Frontal cortex (tissue), 2 donors: ENCODE results near the genes BLTP3B, GNPTAB, DRAM1 and PMCH.

DNA sequence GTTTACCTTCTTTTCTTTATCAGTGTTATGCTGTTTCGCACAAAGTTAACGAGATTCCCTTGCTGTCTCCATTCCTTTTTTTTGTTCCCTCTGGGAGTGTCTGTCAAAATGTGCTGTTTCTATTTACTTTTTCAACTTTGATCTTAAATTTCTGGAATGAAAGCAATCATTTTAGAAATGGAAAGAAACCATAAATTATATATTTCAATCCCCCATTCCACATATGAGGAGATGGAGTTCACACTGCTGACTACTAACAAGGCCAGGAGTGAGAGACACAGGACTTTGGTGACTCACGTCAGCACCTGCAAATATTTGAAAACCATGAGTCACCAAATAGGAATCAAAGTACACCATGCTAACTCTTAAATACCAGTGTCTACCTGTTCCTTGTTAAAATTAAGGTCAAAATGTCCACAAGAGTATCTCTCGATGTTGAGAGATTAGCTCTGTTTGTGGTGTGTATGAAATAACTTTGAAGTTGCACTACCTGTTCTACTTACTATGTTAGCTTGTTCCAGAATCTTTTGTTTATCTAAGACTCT, 661.5 kb downstream of the NEDD1 start:
- RAMPAGE, long total RNA: no peak

- RAMPAGE, long total RNA: no peak
Measured at GRCh38 chr12:97756410-97756667, 759.1 kb upstream of the TMPO start.

DNA sequence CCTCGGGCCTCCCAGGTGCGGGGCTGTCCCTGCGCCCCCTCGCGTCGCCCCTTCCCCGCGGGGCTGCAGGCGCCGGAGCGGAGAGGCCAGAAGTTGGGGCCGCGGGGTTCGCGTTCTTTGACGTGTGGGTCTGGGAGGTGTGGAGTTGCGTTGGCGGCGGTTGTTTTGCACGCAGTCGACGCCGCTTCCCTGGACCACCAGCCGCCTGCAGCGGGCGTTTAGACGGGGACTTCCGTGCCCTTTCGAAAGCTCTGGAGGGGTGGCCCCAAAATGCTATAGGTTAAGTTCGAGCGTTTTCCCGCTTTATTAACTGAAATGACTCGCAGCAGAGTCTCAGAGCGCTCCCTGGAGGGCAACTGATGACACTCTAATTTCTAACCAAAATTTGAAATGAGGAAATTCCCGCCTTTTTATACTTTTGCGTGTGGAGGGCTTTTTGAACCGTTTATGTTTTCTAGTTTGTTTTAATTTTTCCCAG, 888 bp downstream of the TMPO start:
- RAMPAGE, long total RNA: no peak

DNA sequence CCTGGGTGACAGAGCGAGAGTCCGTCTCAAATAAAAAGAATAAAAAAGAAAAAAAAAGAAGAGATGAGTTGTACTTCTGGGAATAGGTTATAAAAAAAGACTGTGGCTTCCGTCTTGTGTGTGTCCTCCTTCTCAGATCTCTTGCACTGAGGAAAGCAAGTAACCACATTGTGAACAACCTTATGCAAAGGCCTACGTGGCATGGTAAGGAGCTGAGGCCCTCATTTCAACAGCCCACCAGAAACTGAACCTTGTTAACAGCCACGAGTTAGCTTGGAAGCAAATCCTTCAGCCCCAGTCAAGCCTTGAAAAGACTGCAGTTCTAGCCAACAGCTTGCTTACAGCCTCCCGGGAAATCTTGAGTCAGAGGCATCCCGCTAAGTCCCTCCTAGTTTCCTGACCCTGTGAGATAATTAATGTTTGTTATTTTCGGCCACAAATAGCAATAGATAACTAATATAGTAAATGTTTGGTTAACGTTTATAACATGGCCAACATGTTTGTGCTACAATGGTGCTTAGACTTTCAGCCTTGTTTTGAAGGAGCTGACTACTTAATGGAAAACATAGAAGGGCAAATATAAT, 194.2 kb upstream of the GARIN6 start:
- RAMPAGE, long total RNA: no peak

DNA sequence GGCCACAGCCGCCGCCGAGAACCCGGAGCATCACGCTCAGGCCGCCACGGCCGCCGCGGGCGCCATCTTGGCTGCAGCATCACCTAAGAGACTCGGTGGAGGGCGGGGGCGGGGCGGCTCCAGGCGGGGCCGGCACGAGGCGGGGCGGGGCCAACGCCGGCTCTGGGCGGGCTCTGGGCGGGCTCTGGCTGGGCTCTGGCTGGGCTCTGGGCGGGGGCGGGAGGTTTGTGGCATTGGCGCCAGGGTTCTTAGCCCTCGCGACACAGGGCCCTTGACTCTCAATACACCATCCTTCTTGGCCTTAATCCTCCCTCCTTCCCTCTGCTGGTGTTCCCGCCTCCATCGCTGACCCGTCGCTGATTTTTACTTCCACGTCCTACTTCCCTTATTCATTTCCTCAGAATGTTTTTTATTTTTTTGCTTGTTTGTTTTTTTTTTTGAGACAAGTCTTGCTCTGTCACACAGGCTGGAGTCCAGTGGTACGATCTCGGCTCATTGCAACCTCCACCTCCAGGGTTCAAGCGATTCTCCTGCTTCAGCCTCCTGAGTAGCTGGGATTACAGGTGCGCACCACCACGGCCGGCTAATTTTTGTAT, at the start of gene BLTP3B:
BLTP3B (minus strand) TSS at position 94 of the 596 bp plus-strand sequence.
- RAMPAGE, long total RNA: start-site peak on the minus strand centred at position 83 of the sequence, 16 bp wide, 462 and 35 reads in 2 replicates

GRCh38 chr12:100229171-100229719, 28.6 kb downstream of the ACTR6 start:
- RAMPAGE, long total RNA: no peak

DNA sequence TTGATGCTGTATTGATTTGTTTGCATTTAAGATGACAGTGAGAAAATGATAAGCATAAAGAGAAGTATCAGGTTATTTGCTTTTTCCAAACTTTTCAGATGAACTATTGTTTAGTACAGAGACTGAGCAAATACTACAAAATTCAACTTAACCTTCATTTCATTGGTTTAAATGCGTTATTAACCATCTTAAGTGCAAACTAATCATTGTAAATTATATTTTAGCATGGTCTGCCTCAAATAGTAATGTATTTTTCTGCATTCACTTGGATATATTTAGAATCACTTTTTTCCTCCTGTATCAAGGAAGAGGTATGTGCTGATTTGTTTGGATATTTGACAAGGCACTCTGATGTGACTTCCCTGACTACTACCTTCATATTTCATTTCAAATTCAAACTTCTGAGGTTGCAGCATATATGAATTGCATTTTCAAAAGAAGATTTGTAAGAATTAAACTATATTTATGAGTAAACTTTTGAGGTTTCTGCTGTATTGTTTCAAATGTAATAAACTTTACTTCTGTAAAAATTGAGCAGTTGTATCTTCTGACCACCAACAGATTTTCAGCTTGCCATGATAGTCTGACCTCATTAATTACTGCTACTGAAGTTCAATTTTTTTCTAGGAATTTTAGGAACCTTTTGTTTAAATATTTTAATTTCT, 17.1 kb upstream of the SLC17A8 start:
- RAMPAGE, long total RNA: no peak

GRCh38 chr12:100431060-100431259, 42.7 kb upstream of the NR1H4 start:
- RAMPAGE, long total RNA: no peak

DNA sequence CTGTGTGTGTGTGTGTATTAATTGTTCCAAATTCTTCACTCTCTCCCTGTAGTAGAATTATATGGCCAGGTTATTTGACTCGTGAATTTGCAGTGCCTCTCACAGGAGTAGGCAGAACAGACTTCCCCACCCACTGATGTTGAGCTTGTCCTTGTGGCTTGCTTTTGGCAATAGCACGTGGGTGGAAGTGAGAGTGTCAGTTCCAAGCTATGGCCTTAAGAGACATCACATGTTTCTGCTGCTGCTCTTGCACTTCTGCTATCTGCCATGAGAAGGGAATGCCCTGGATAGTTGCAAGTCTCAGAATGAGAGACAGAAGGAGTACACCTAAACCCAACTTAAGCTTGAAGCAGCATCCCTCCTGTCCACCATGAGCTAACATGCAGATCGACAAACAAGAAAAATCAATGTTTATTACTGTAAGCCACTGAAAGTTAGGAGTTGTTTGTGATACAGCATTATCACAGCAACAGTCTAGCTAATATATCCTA, 6.2 kb upstream of the GAS2L3 start:
- RAMPAGE, long total RNA: no peak

DNA sequence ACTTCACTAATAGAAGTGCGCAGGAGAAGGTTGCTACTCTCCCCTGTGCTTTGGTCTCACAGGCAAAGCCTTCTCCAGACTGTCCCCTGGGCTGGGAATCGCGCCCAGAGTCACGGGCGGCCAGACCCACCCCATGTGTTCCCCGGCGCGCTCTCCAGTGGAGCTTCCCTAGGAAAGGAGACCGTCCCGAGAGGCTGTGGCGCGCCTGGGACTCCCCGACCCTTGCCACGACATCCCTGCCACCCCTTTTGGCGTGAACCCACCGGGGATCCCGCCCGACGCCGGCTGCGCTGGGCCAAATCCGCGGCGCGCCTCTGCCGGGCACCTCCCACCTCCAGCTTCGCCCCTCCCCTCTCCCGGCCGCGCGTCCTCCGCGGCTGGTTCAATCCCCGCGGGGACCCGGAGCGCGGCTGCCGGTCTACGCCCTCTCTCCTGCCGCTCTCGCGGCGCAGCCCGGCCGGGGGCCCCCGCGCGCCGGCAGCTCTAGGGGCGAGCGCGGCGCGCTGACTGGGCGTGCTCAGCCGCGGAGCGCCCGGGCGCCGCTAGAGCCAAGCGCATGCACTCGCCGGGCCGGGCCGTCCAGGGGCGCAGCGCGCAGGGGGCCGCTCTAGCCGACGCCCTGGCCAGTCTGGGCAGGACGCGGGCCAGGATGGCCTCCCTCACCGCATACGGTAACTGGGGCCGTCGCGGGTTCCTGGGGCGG, 77.5 kb upstream of the ANO4 start:
- RAMPAGE, long total RNA: no peak

DNA sequence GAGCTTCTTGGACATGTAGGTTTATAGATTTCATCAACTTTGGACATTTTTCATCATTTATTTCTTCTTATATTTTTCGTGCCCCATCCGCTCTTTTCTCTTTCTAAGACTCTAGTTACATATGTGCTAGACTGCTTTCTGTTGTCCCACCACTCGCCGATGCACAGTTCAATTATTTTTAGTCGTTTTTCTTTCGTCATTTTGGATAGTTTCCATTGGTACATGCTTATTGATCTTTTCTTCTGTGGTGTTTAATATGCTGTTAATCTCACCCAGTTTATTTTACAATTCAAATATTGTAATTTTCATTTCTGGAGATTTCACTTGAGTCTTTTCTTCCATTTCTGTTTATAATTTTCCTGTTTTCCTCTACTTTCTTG, 15.0 kb downstream of the CHPT1 start:
- RAMPAGE, long total RNA: no peak

DNA sequence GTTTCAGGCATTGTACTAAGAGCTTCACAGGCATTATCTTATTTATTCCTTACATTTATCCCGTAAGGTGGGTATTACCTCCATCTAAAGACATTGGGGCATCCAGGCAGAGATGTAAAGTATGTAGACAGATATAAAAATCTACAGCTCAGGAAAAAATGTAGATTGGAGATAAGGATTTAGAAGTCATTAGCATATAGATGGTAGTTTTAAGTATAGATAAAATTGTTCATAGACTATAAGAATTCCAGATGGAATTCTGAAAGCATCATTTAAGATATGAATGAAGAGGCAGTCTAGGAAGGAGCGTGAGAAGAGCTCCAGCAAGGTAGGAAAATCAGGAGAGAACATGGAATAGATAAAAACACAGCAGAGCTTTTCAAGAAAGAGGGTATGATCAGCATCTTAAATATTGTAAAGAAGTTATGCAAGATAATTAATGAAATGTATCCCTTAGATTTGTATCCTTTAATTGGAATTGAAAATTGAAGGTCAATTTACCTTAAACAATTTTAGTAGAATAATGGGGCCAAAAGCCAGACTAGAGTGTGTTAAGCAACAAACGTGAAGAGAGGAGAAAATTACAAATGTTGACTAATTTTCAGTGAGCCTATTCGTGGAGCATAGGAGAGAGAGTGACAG, 18.2 kb downstream of the CHPT1 start:
- RAMPAGE, long total RNA: no peak

GRCh38 chr12:101830206-101831370, at the start of gene GNPTAB:
GNPTAB (minus strand) TSS chr12:101830959.
- RAMPAGE, long total RNA: no peak

DNA sequence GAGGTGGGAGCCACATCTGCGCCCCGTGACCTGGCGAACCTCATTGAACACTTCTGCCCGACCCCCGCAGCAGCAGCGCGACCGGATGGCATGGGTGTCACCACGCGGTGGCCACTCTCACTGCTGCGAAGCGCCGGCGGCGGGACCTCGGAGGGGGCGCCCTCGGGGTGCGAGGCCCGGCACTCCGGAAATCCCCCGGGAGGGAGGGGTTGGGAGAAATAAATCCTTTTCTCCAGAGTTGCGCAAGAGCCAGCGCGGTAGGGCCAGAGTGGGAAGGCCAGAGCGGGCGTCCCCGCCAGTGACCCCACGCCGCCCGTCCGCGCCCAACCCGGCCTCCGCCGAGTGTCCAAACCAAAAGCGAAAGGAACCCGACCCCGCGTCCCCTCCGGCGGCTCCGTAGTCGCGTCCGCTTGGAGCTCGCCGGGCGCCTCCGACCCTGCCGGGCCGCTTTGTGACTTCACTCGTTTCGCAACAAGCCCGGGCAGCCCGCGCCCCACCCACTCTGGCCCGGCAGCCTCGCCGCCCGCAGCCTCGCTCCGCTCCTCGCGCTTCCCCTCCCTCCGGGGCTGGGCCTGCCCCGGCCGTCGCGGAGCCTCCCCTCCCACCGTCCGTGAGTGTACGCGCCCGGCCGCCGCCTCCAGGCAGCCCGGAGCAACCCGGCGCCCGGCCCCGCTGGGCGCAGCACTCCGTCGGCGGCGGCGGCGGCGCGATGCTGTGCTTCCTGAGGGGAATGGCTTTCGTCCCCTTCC, at the start of gene DRAM1:
DRAM1 (plus strand) TSS at position 500 of the 749 bp plus-strand sequence.
- RAMPAGE, long total RNA: no peak

DNA sequence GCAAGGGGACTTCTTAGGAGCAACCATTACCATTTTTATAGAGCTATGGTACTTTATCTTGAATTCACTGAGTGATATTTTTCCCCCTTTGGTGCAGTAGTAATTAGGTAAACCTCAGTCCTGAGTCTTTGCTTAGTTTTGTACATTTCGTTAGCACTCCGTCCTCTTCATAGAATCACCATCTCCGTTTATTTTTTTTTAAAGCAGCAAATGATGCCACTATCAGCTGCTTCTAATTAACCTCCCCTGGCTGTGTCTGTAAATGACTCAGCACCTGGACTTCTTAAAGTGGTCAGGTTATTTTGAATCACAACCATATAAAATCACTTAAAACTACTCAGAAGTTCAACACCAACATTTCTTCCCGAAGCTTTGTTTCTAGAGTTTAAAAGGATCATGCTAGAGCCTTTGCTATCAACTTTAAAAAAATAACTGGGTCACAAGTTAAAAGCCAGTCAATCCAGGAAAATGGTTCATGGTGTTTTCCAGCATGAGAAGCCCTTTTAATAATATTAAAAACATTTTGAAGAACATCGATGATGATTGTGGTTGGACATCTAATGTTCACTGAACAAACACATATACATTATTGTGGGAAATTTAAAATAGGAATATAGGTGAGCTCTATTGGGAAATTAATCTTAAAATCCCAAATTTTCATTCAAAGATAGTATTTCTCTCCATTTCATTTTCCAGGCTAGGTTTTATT, 6.2 kb upstream of the WASHC3 start:
- RAMPAGE, long total RNA: no peak

DNA sequence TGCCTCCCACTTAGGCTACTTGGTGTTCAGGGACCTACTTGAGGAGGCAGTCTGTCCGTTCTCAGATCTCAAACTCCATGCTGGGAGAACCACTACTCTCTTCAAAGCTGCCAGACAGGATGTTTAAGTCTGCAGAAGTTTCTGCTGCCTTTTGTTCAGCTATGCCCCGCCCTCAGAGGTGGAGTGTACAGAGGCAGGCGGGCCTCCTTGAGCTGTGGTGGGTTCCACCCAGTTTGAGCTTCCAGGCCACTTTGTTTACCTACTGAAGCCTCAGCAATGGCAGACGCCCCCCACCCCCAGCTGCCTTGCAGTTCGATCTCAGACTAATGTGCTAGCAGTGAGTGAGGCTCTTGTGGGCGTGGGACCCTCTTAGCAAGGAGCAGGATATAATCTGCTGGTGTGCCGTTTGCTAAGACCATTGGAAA, 22.9 kb downstream of the PARPBP start:
- RAMPAGE, long total RNA: no peak

DNA sequence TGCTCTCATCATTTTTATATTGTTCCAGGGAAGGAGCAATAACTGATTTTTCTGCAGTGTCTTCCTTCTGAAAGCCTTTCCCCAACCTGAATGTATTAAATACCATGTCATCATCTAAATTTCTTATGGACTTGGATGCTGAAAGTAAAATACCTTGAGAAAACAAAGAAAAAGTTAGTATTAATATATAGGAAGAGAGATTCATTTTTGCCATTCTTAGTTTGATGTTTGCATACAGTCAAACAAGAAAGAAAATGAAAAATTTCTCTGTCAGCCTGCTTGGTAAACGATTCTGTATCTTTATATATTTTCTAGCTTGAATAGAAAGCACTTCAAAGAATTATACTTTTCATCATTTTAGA, at the start of gene PMCH:
PMCH (minus strand) TSS at position 277 of the 362 bp plus-strand sequence.
- RAMPAGE, long total RNA: no peak

DNA sequence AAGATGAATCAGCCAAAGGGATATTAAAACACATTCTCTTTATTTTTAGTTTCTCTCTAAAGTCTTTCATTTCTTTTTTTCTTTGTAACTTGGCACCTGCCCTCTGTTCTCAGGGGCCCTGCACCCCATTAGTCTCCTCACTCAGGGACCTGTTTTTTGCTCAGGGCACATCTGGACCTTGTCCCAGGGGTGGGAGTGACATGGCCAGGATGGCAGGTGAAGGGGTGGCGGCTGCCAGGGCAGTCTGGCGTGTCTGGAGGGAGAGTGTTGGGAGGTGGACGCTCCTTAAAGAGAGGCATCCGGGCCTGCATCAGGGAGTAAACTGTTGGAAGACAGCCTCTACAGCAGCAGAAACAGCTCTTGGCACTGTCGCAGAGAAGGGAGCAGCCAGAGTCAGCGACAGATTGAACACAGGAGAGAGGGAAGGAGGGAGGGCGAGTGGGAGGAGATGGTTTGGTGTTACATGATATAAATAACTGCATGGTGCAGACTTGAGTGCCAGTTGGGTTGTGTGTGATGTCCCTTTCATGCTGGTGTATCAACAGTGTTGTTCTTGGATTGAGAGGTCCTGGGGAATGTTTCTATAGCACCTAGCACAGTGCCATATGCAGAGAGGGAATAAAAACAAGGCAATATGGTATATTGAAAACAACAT, 52.8 kb downstream of the IGF1 start:
- RAMPAGE, long total RNA: no peak

DNA sequence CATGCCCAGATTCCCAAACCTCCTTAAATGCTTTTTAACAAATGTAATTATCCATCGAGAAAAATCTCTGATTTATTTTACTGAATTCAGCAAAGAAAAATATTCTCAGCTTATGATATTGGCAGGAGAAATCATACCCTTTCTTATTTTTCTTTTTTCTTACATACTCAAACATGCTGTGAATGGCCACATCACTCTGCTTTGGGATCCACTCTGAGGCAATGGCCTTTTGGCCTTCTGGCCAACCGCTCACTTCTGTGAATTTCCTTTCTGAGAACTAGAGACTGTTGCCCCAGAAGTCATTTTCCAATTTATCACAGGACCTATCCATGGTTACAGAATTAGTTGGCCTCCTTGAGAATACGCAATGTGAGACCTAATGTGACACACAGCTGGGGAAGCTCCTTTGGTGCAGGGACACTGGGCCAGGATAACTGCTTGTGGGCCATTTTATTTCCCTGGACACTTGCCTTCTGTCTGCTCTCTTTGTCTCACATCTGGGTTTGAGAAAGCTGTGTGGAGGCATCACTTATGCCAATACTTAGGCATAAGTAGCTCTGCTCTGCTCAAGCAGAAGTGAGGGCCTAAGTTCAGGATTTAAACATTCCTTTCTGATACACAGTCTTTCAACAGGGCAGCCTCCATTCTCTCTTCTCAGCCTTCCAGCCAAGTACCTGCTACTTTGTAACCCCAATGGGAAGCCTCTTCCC, 50.6 kb downstream of the IGF1 start:
- RAMPAGE, long total RNA: no peak

GRCh38 chr12:102483510-102484043, 3.2 kb upstream of the IGF1 start:
- RAMPAGE, long total RNA: no peak